Heart (tissue), 3 donors: ENCODE data around the gene CLK4.

DNA sequence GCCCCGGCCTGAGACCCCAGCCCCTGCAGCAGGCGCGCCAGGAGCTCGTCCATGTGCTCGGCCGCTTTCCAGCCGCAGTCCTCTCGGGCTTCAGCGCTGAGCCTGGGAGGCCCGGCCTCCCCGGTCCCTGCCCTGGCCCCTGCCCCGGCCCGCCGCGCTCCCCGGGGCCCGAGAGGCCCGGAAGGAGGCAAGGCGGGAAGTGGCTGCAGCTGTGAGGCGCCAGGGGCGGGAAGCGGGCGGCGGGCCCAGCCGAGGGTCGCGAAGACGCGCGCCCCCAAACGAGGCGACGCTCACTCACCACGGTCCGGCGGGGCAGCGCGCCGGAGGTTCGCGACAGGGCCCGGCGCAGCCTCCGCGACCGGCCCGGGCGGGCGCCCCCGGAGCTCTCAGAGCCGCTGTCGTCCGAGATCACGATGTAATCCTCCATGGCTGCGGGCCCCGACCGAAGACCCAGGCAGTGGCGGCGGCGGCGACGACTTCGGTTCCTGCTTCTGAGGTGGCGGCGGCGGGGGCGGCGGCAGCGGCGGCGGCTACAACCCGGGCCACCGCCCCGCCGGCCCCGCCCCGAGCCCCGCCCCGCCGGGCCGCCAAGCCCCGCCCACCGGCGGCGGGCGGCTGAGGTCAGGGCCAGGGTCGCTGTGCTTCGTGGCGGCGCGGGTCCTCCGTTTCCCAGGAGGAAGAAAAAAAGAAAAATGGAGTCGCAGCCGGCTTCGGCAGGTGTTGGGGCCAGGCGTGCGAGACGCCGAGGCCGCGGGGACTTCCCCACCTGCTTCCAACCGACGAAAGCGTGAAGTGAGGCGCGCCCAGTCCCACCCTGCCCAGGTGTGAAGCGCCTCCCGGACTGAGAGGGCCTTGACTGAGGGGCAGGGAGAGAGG, 72.0 kb downstream of the B4GALT7 start:
- RAMPAGE, long total RNA, 2 experiments, result no peak in any of the 2 experiments

DNA sequence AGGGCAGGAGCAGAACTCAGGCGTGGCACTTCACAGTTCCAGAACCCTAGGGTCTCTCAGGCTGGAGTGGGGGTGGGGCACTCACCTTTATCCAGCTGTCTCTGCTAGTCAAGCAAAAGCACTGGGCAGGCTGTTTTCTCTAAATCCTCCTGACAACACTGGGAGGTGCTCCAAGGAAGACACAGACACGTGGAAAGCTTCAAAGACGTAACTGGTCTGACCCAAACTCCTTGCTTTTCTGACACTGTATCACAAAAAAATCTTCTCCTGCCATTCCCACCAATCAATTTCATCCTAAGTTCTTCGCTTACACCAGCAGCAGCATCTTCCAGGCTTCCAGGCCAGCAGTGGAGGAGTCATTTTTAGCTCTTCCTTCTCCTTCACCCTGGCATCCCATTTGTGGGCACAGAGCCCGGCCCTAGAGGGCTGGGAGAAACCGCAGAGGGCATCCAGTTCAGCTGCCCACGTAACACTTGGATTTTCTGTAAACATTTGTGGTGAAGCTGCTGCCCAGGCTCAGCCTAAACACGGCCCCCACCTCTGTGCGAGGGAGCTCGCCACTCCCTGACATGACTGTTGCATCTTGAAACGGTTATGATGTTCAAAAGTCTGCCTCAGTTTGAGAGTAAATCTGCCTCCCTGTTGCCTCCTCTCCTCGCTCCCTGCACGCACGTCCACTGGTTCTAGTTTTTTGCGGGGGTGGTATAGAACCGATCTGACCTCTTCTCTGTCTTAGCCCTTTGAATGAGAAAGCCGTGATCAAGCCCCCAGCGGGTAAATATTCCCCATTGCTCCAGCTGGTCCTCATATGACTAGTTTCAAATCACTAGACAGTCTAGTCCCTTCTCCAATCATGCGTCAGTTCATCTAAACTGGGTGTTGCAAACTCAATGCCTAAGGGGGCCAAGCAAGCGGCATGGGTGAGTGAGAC, 35.1 kb upstream of the N4BP3 start:
- RAMPAGE, long total RNA, 2 experiments, result no peak in any of the 2 experiments

DNA sequence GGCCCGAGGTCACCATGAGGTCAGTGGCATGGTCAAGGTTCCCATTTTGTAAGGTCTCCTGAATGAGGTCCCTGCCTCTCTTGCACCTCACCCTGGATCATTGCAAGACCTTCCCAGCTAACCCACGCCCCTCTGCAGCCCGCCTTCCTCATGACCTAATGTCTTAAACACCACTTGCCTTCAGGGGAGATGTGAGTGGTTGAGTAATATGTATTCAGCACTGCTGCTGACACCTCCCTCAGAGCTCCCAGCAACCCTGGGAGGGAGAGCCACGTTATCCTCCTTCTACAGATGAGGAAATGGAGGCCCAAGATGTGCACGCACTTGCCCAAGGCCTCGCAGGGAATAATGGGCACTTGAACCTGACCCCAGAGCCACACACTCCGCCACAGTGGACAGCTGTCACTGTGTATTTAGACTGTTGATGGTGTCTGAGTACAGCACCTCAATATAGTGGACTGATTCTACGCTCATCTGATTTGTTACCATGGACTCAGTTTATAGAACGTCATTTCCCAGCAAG, 7.2 kb downstream of the NHP2 start:
- RAMPAGE, long total RNA, 2 experiments, result no peak in any of the 2 experiments

GRCh38 chr5:178146989-178147645, 6.6 kb downstream of the NHP2 start:
- RAMPAGE, long total RNA, 2 experiments, result no peak in any of the 2 experiments

GRCh38 chr5:178147718-178148297, 5.9 kb downstream of the NHP2 start:
- RAMPAGE, long total RNA, 2 experiments, result no peak in any of the 2 experiments

DNA sequence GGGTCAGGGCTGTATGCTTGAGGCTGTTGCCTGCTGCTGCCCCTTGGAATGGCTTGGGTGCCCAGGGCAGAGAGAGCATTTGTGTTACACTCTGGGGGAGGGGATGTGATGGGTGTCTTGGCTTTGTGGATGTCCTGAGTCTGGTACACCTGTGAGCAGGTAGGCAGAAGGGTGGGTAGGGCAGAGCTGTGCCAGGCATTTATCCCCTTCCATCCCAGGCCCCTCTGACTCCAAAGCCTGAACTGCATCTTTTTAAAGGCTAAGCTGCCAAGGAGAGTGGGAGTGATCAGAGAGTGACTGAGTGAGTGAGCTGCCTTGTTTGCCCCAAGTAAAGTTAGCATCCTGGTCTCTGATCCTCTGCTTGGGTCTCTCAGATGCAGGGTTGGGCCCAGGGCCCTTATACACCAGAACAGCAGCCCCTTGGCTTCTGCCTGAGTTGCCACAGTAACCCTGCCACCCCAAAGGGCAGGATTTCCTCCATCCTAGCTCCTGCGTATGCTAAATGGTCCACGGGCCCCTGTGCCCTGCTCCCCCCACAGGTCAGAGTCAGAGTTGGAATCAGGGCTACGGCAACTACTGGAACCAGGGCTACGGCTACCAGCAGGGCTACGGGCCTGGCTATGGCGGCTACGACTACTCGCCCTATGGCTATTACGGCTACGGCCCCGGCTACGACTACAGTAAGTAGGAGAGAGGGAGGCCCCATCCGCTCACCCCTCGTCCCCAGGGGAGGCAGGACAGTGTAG, 5.4 kb downstream of the HNRNPAB start:
- RAMPAGE, long total RNA, 2 experiments, result no peak in any of the 2 experiments

DNA sequence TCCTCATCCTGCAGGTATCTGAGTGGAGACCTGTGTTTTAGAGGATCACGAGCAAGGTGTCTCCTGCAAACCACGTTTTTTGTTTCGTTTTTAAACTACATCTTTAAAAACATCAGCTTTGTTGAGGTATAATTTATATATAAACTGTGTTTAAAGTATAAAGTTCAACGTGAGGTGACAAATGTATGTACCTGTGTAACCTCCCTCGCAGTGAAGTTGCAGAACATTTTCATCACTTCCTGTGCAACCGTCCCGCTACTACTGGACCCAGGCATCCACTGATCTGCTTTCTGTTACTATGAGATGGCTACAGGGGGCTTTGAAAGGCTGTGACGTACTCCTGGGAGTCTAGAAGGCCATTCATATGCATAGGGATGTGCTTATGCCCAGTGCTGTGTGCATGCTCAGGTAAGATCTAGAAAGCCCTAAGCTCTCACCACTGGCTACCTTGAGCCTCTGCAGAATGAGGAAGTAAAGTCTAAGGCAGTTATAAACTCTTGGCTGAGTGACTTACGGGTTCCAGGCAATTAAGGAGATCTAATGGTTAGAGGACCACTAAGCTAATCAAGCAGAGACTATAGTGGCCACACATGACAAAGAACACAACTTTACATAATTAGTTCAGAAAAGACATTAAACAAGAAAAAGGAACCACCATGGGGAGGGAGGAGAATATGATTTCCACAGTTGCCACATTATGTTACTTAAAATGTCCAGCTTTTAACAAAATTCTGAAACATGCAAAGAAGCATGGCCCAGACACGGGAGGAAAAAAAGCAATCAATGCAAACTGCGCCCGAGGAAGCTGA, 11.8 kb downstream of the HNRNPAB start:
- RAMPAGE, long total RNA, 2 experiments, result no peak in any of the 2 experiments

DNA sequence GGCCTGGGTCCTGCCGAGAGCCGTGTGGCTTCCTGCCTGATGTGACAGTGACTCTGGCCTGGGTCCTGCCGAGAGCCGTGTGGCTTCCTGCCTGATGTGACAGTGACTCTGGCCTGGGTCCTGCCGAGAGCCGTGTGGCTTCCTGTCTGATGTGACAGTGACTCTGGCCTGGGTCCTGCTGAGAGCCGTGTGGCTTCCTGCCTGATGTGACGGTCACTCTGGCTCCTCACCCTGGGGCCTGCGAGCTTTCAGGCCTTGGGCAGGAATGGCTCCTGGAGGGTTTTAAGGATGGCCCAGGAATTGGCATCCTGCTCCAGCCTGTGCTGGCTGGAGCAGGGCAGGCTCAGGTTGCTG, 7.1 kb upstream of the PHYKPL start:
- RAMPAGE, long total RNA, 2 experiments, result no peak in any of the 2 experiments

GRCh38 chr5:178284986-178285461, 52.4 kb upstream of the PHYKPL start:
- RAMPAGE, long total RNA, 2 experiments, result no peak in any of the 2 experiments

DNA sequence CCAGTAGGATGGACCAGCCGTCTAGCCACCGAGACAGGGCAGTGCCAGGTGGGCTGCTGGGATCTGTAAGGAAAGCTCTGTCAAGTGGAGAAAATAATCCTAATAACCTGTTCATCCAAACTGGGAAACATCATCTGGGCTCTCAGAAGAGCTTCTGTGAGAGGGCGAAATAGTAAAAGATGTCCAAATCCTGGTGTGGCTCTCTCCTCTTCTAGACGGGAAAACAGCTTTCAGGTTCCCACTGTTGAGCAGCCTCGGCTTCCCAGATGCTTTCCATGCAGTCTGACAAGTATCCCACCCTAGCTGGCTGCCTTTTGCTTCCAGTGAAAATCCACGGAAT, 129.9 kb downstream of the COL23A1 start:
- RAMPAGE, long total RNA, 2 experiments, result no peak in any of the 2 experiments

DNA sequence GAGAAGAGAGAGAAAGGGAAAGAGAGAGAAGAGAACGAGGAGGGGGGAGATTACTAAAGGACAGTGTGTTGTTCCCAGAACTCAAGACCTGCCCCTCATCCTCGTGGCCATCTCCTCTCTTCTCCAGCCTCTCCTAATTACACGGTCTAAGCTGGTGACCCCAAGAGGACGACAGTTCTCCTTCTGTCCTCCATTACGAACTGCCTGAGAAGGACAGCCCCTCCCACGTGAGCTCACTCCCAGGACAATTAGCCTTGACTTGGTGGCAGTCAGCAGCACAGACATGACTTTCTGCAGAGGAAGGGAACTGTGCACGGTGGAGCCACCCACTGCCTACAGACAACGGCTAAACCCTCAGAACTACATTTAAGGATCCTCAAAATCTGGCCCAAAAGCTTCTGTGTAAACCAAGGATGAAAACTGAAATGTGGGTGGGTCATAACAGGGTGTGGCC, 99.0 kb downstream of the COL23A1 start:
- RAMPAGE, long total RNA, 2 experiments, result no peak in any of the 2 experiments

- RAMPAGE, long total RNA, 2 experiments, result start-site peak on the minus strand in 2 of 2 experiments, at chr5:178627019-178627076 at its widest, 1,013 to 3,607 reads per replicate
These were observed at the start of gene CLK4 for GRCh38 chr5:178626937-178627678. Gene CLK4 (minus strand): TSS chr5:178627050.

GRCh38 chr5:178885711-178886869, 9.6 kb upstream of the ZFP2 start:
- RAMPAGE, long total RNA, 2 experiments, result no peak in any of the 2 experiments

DNA sequence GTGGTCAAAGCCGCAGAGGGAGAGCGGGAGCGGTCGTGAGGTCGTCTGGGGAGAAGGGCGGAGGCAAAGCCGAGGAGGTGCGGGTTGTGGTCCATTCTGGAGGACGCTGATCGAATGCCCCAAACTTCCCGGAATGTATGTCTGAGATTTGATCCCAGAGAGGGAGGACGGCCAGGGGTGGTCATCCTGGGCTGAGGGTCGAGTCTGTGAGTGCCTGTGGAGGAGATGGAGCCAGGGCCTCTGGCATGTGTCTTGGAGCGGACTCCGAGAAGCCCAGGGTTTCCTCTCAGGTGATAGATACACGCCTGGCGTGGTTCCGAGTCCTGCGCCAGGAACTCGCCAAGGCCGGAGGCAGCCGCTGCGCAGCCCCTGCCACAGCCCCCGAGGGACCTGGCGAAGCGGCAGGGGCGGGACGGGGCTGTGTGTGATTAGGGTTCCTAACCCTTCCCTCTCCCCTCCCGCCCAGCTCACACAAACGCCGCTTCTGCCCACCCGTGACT, 362 bp downstream of the ZNF454 start:
- RAMPAGE, long total RNA, 2 experiments, result no peak in any of the 2 experiments

GRCh38 chr5:179258989-179259644, 86.1 kb downstream of the ADAMTS2 start:
- RAMPAGE, long total RNA, 2 experiments, result no peak in any of the 2 experiments

DNA sequence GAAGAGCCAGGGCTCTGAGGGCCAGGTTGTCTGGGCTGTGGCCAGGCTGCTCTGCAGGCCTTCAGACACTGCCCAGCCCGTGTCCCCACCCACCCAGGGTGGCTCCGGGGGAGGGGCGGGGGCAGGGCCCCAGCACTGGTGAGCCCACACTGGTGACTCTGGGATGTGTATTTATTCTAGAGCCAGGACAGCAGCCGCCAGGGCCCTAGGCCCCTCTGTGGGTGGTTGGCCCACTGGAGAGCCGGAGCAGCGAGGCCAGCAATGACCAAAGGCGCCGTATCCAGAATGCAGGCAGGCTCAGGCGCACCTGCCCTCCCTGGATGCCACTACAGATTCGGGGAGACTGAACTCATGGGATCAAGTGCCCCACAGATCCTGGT, 56.8 kb downstream of the ADAMTS2 start:
- RAMPAGE, long total RNA, 2 experiments, result no peak in any of the 2 experiments

- RAMPAGE, long total RNA, 2 experiments, result no peak in any of the 2 experiments
These were observed 4.1 kb upstream of the MAML1 start for GRCh38 chr5:179728402-179729021.

GRCh38 chr5:179765150-179765991, 28.4 kb upstream of the LTC4S start:
- RAMPAGE, long total RNA, 2 experiments, result no peak in any of the 2 experiments

DNA sequence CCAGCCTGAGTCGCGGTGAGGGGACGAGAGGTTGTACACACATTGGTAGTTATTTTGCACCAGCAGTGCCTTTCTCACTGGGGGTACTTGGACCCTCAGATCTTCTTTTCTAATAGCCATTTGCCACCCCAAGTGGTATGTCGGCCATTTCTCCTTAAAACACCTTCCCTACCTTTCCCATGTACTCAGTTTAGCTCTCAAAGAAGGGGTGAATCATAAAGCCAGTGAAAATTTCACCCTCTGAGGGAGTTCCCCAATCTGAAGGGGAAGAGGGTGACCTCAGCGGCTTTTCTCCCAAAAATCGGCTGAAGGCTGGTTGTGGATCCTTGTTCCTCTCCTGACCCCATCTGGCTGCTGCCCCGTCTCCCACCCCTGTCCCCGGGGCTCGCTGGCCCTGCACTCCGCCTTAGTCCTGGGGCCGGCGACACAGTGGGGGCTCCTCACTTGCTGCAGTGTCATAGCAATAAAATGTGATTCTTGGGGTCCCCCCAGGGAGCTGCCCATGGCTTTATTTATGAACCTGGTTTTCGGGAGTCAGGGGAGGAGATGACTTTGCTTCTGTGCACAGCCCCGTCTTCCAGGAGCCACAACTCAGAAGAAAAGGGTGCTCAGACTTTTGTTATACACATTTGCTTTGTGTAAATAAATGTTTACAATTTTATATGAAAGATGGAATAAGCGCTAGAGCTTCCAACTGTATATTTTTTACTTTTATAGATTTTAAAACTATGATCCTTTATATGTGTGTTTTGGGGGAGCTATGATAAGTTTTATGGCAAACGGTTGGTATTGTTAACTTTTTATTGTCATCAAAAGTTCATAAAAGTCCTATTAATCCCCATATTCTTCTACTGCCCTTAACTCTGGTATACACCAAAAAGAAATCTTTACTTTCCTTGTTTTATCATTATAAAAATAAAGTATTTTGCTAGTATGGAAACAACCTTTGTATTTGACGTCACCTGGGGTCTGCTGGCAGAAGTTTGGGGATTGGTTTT, 17.1 kb upstream of the LTC4S start:
- RAMPAGE, long total RNA, 2 experiments, result no peak in any of the 2 experiments

- RAMPAGE, long total RNA, 2 experiments, result no peak in any of the 2 experiments
These were observed 1.3 kb downstream of the LTC4S start for GRCh38 chr5:179794930-179795718.